Mesangial cell (primary cell): ENCODE measurements around the gene CARD6.

DNA sequence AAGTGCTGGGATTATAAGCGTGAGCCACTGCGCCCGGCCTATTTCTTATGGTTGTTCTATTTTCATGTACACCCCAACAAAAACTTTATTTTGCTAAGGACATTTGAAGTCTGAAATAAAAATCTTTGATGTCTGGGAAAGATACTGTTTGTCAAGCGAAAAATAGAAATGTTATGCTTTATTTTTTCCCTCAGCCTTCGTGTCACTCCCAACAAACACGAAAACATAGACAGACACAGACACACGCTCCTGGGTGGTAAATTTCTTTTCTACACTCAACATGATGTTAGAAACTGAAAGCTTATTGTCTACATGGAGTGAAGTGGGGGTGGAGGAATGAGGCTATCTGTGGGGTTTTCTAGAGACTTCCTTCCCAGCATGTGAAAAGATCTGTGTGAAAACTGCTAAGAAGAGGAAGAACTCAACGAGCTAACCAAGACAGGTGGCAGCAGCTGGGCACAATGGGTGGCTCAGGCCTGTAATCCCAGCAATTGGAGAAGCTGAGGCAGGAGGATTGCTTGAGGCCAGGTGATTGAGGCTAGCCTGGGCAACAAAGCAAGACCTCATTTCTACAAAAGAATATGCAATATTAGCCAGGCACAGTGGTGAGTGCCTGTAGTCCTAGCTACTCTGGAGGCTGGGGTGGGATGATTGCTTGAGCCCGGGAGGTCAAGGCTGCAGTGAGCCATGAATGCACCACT, 7.6 kb downstream of the FYB1 start:
- RAMPAGE, long total RNA: no peak

GRCh38 chr5:39394762-39395344, 29.9 kb downstream of the DAB2 start:
- RAMPAGE, long total RNA: no peak

- RAMPAGE, long total RNA: start-site peak on the plus strand at chr5:39520411-39520419, 12 reads
Observed at GRCh38 chr5:39520201-39520690, 95.5 kb upstream of the DAB2 start.

GRCh38 chr5:39760570-39760978, 335.8 kb upstream of the DAB2 start:
- RAMPAGE, long total RNA: no peak

GRCh38 chr5:40383947-40384703, 295.6 kb upstream of the PTGER4 start:
- RAMPAGE, long total RNA: no peak

DNA sequence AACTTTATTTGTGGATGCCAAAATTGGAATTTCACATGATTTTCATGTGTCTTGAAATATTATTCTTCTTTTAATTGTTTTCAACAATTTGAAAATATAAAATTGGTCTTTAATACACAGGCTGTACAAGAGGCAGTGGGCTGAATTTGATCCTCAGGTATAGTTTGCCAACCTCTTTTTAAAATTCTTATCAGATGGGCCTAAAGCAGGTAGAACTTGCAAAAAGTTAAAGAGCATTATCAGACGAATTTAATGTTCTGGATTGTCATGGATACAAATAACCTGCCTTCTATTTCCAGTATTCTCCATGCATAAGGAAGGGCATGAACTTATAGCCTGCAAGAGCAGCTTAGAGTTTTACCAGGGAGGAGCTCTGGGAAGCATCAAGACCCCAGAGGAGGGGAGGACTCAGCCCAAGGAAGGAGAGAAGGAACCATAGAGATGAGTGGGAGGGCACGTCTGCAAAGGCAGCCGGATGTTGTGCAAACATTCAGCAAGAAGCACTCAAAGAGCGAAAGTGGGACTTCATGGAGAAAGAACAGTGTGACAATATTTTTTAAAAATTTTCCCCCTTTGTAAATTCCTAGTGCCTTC, 270.3 kb upstream of the PTGER4 start:
- RAMPAGE, long total RNA: no peak

DNA sequence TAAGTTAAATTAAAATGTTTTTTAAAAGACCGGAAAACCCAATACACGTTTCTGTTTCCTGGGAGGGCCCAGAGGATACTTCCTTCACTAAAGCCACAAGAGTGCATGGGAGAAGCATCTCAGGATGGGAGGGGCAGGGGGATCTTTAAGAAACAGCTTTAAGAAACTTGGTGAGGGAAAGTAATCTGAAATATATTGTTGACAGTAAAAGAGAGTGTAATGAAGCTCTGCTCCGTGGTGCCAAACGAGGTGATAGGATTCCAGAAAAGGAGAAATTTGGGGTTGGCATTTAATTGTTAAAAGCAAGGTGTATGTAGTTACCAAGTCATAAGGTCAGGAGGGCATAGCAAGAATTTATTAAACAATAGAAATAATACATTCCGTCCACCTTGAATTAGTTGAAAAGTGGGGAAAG, 164.6 kb upstream of the PTGER4 start:
- RAMPAGE, long total RNA: no peak

DNA sequence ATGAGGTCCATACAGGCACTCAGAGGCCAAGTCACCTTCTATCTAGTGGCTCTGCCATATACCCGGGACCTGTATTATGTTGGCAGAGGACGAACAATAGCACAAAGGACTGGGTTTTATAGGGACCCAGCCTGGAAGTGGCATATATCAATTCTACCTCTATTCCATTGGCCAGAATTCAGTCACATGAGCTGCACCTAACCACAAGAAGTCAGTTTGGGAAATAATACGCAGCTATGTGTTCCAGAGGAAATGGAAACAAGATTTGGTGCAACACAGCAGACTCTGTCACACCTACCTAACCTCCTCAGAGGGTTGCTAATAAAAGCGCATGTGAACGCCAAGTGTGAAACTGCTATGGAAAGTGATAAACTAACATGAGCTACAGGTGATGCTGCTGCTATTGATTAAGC, 4.0 kb upstream of the PTGER4 start:
- RAMPAGE, long total RNA: no peak

GRCh38 chr5:40692006-40692762, 12.5 kb downstream of the PTGER4 start:
- RAMPAGE, long total RNA: no peak

DNA sequence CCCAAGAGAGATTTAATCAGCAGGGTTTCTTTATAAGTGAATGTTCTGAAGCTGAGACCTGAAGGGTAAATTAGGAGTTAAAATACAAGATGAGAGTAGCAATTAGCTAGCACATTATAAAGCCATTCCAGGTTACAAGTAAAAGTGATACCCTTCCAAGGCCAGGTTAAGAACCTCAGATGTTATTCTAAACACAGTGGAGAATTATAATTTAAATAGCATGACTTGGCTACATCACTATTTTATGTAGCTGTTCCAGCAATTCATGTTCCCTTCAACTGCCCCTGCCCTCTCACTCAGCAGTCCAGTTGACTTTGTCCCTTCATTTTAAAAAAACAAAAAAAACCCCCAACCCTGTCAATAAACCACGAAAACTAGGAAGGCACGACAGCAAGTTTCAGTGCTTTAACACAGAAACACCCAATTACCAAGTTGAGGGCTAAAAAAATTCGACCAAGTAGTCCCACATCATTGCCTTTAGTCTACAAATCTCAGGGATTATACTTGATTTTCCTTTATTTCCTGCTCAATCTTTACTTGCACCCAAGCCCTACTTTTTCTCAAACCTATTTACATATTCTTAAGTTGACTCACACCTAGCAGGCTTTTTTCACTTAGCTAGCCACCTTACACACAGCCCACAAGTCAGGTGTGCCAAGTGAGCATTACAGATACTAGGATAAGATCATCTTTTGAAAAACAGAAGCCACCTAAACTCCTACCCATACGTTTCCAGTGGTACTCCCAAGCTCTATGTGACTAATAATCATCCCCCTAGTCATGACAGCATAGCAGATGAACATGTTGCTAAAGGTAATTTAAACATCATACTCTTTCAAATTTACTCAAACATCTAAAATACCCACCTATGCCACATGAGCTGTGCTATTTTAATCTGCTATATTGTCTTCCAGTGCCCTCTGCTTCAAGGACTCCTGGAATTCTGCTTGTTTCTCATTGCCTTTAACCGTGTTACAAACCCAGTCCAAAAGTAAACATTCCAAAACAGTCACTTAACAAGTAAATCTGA, 3.4 kb downstream of the RPL37 start:
- RAMPAGE, long total RNA: no peak

- RAMPAGE, long total RNA: start-site peak on the plus strand at chr5:40841360-40841368, 11 reads
Observed at GRCh38 chr5:40841001-40841896, at the start of gene CARD6. CARD6 (plus strand) TSS chr5:40841367.

GRCh38 chr5:40895079-40896211, 13.9 kb upstream of the C7 start:
- RAMPAGE, long total RNA: no peak

DNA sequence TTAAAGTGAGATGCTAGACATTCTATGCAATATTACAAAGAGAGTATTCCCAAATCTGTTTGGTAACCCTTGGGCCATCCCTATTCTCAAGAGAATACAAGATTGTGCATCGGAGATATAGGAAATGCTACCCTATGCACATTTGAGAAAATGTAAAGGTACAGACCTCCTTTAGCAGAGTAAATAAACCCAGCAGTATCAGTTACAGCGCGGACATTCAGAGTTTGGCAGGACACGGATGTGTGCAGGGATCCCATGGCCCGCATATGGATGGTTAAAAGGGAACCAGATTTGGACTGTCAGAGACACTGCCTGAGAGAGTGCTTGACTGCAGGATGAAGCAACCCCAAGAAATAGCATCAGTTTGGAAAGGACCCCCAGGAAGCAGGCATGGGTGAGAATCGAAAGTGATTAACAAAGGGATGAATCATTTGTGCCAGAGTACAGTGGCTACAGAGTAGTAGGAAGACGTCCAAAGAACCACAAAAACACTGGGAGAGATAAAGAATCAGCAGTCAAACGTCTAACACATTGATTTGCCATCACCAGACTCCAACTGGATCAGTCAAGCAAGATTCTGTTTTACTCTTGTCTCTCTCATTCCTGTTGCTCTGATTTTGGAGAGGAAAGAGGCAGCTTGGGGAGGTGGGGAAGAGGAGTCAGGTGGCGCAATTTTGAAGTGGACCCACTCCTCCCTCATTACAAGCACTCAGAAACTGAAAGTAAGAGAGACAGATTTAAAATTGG, 5.5 kb downstream of the C7 start:
- RAMPAGE, long total RNA: no peak

GRCh38 chr5:41869542-41870236, 536 bp downstream of the OXCT1 start:
- RAMPAGE, long total RNA: no peak

DNA sequence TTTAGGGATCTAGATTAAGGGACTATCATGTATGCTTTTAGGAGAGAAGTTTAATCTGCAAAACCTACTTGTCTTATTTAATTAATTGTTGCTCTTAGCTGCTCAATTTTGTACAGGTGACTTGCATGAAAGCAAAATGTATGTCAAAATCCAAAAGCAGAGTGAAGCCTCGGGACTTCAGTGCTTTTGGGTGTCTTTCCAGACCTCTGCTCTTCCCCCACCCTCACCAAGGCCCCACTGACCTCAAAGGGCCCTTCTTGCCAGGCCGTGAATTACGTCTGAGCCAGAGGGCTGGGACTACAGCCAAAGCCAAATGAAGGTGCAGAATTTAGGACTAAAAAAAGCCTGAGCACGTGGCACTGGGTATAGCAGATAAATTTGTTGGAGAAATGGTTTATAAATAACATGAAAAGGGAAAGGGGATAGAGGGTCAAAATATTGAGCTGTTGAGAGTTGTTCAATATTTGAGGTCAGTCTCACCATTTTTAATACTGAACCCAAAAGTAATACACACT, 163.3 kb downstream of the GHR start:
- RAMPAGE, long total RNA: no peak

GRCh38 chr5:42609934-42610719, 146.5 kb upstream of the CCDC152 start:
- RAMPAGE, long total RNA: no peak

GRCh38 chr5:42626783-42626982, 129.9 kb upstream of the CCDC152 start:
- RAMPAGE, long total RNA: no peak

GRCh38 chr5:42837528-42838173, 26.0 kb upstream of the SELENOP start:
- RAMPAGE, long total RNA: no peak

DNA sequence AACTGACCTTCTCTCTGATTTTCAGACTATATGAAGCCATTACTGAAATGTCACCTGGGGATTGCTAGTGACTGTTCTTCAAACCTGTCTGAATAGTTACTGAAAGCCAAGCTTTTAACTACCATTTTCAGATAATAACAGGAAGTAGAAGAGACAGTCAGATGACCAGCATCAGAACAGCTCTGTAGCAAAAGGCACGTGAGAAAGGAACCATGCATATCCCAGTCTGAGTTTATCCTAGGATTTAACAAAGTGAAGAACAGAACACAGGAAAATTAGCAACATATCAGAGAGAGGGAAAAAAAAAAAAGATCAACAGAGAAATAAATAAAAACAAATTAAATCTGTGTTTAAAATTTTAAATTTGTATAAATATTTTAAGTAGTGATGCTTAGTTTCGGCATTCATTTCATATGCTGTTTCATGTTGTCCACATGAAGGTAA, 75.0 kb upstream of the SELENOP start:
- RAMPAGE, long total RNA: no peak

GRCh38 chr5:42993647-42994201, 46.4 kb downstream of the ANXA2R start:
- RAMPAGE, long total RNA: no peak